GM19239 (cell line): ENCODE measurements around the gene SOBP.

- RRBS, result no CpG with 5 or more reads among the region's 3 CpGs
Measured at GRCh38 chr6:105892912-105893492, 193.1 kb upstream of the PRDM1 start.

GRCh38 chr6:105899973-105900565 lies 186.1 kb upstream of the PRDM1 start:
- RRBS, result no CpG with 5 or more reads among the region's 10 CpGs

DNA sequence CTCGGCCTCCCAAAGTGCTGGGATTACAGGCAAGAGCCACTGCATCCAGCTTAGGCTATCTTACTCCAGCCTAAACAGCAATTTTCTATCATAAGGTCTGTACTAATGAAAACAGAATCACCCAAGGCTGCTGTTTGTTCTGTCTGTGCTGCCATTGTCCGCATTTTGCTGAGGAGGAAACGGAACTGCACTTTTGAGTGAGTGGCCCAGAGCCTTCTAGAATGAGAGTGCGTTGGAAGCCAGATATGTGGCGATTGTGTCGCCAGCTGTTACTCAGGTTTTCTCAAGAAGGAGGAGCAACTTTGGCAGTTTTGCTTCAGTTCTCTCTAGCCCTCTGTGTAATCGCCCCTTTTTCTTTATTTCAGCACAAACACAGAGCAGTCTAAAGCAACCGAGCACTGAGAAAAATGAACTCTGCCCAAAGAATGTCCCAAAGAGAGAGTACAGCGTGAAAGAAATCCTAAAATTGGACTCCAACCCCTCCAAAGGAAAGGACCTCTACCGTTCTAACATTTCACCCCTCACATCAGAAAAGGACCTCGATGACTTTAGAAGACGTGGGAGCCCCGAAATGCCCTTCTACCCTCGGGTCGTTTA lies 18.4 kb downstream of the PRDM1 start:
- RRBS, result no CpG with 5 or more reads among the region's 15 CpGs

- RRBS, result no CpG with 5 or more reads among the region's 11 CpGs
Measured at GRCh38 chr6:106125957-106126734, 40.0 kb downstream of the PRDM1 start.

DNA sequence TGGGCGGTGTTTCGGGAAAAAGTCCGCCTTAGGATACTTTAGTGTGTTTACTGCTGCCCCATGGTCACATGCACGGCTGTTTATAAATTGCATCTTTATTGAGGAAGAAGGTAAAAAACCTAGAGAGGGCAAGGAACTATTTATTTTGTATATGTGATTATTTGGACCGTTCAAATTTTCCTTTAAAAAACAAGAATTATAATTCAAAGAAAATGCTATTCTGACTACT lies 118.4 kb downstream of the RTN4IP1 start:
- RRBS, result no CpG with 5 or more reads among the region's 5 CpGs

GRCh38 chr6:106511433-106512039 lies 117.8 kb downstream of the RTN4IP1 start:
- RRBS, result 2% methylated on average over 6 of the region's 28 CpGs

- RRBS, result no CpG with 5 or more reads among the region's 7 CpGs
Measured at GRCh38 chr6:106703057-106703819, 73.9 kb downstream of the QRSL1 start.

GRCh38 chr6:106749532-106749939 lies 120.2 kb downstream of the QRSL1 start:
- RRBS, result no CpG with 5 or more reads among the region's 4 CpGs

GRCh38 chr6:106750579-106751108 lies 121.3 kb downstream of the QRSL1 start:
- RRBS, result no CpG with 5 or more reads among the region's 5 CpGs

DNA sequence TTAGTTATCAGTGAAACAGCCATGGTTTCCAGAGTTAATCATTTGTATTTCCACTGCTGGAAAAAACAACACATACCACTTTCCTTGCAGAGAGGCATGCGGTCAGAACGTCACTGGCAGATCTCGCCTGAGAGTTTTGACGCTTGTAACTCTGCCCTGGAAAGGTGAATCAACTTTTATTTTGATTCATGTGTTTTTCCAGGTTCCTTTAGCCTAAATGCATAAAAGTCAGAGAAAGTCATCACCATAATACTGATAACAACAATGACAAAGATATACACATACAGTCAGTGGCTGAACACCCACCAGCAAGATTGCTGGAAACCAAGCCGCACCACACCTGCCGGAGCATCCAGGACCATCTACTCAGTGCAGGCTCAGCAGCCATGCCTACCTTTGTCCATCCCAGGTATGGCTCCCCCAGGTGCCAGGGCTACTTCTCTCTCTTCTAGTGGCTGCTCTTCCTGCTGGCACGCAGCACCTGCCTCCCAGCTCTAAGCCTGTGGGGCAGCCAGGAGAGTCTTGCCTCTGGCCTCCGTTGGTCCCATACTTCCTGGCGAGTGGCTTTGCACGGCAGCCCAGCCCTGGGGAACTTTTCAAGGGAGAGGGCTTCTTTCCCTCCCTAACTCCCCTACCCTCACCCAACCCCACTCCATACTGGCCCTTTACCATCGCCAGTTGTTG lies 158.4 kb downstream of the QRSL1 start:
- RRBS, result no CpG with 5 or more reads among the region's 11 CpGs

GRCh38 chr6:106912967-106913205 lies 61.6 kb downstream of the CD24 start:
- RRBS, result no CpG with 5 or more reads among the region's 1 CpG

DNA sequence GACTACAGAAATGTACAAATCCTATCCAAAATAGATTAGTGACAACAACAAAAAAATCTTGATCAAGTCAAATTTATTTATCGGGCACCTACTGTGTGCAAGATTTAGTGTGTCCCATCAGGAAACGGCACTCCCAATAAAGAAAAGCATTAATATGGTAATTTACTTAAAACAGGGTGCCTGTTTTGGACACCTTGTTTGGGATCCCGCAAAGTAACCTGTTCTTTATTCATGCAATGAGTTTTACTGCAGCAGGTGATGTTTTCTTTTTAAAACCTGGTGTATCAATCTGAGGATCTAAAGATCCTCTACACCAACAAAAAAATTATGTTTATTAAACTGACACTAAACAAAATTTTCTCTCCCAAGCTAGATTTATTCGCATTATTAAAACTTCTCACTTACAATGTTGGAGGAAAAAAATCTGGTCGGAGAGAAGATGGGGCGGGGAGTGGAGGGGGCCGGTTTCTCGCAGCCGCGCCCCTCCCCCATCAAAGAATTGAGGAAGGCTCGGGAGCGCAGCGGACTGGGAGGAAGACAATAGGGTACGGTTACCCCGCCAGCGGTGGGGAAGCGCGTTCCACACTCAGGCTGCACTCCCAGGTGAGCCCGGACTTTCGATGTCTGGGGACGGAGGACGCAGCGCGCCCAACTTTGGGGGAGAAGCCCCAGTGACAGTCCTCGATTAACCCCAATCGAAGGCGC lies 1.5 kb downstream of the CD24 start:
- RRBS, result no CpG with 5 or more reads among the region's 27 CpGs

- RRBS, result no CpG with 5 or more reads among the region's 9 CpGs
Measured at GRCh38 chr6:107153958-107154542, 38.7 kb upstream of the BEND3 start.

GRCh38 chr6:107490029-107490850 lies at the start of gene SOBP:
Gene SOBP, plus strand, starts transcription at chr6:107490117.
- RRBS, result 3% methylated on average over 13 of the region's 102 CpGs

DNA sequence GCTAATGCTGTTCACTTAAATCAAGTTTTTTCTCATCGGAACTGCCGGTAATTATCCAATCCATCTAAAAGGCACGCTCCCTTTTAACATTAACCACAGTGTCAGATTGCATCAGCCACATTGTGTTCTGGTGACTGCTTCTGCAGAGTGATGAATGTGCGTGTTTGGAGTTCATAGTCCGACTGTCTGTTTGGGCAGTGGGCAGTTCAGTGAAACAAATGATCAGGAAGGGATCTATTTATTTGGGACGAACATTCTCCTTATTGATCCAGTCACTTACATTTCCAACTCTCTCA lies 49.5 kb downstream of the SOBP start:
- RRBS, result no CpG with 5 or more reads among the region's 6 CpGs

DNA sequence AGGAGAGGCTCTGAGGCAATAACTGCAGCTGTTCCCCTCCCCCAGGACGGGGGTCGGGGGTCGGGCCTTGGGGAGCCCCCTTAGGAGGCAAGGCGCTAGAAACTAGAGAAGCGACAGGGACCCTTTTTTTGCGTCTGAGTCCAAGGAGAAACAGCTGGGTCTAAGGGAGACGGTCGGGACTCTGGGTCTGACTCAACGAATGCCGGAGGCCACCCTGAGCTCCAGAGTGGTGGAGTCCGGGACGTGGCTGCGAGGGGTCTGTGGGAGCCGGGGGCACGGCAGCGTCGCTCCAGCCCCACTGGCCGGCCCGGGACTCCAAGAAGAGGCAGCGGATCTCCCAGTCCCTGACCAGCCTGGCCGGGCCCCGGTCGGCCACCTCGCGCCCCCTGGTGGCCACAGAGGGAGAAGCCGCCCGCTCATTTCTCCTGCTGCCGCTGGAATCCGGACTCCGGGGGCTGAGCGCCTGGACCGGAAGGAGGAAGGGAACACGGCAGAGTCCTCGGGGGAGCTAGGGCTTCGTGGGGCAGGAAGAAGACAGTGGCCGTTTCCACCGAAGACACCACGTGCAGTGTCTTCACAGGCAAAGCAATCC lies 24.0 kb upstream of the SCML4 start:
- RRBS, result 4% methylated on average over 15 of the region's 38 CpGs

GRCh38 chr6:108587779-108588166 lies 27.1 kb downstream of the FOXO3 start:
- RRBS, result no CpG with 5 or more reads among the region's 4 CpGs

DNA sequence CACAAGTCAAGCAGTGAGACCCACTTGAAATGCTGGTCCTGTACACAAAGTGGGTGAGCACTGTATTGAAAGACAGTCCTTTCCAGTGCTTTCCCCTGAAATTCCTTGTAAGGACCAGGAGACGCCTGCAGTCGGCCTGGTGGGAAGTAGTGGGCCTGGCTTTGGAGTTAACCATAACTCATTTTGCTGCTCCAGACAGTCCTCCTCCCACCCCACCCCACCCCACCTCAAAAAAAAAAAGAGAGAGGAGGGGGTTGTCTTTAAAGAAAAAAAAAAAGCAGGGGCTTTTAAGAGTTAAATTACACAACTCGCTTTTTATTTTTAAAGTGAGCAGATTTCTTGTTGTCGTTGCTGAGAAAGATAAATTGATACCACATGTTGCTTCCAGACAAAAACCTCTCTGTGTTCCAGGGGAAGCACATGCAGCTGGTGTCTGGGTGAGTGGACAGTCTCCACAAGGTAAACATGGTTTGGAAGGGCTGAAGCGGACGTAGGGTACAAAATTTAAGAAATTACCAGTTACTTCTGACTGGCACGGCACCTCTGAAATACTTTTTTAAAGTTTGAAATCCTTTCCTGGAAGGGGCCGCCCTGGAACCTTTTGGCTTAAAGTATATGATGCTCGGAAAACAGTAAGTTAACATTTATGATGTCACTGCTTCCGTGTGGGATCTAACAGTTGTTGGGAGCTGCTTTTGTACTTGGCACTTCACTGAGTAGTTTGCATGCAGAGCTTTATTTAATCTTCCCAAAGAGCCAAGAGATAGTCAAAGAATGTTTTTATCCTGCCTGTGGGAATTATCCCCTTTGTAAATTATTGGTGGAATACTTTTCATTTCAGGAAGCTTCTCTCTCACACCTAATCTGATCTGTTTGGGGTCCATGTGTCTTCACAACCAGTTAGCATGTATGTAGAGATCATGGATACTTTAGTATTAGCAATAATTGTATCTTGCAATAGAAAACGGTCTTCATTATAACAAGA lies 95.5 kb downstream of the FOXO3 start:
- RRBS, result no CpG with 5 or more reads among the region's 11 CpGs

DNA sequence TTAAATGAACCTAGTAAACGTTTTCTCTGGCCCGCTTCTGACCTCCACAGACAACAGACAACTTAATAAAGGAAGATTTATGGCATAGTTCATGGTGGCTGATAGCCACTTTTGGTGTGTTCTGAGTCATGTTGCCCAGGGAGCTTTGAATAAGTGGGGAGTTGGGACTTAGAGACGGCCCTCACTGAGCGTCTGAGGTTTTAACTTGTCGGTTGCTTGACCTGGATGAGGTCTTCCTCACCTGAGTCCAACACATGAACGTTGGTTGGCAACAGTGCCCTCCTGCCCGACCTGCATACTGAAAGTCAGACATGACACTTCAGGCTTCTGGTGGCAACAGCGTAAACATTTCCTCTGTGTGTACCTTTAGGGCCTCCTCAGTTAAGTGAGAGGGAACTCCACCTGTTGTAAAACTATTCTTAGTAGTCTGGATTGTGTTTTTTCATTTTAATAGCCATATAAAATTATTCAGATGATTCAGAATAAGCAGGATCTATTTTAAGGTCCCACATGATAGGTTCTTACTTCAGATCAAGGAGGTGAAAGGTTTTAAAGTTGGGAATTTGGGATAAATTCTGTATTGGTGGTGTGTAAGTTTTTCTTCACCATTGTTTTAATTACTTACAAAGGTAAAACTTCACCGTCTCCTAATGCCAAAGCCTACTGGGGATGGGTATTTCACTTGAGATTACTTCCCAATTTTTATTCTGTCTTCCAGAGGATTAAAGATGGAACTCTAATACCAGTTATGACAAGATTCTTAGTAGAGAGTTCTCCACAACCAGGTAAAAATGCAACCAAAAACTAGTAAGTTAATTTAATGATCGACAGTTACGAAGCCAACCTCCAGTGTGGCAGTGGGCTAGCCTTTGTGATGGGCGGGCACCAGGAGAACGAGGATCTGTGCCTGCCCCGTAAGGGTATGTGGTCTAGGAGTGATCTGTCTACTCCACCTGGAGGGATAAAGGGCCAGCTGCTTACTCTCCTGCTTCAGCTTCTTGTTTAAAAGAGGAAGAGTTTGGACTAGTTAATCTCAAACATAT lies 124.5 kb downstream of the FOXO3 start:
- RRBS, result no CpG with 5 or more reads among the region's 14 CpGs

- RRBS, result no CpG with 5 or more reads among the region's 1 CpG
Measured at GRCh38 chr6:108995693-108996257, 98.9 kb downstream of the SESN1 start.